Penis (tissue), 1 donor: ENCODE measurements around a stretch of chr9.

DNA sequence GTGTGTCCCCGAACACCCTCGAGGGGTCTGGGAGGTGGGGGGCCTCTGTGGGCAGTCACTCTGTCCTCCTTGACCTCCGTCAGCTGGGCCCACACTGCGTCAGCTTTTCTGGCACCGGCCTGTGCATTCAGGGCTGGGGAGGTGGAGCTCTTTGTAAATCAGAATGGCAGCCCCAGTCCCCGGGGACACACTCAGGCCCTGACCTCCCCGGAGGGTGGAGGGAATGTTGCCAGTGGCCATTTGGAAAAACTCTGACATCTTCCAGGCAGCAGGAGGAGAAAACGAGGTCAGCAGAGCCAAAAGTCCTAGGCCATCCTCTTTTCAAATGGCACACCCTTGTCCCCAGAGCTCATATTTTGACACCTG is 83.3 kb downstream of the NTNG2 start:
- PRO-cap: no peak

DNA sequence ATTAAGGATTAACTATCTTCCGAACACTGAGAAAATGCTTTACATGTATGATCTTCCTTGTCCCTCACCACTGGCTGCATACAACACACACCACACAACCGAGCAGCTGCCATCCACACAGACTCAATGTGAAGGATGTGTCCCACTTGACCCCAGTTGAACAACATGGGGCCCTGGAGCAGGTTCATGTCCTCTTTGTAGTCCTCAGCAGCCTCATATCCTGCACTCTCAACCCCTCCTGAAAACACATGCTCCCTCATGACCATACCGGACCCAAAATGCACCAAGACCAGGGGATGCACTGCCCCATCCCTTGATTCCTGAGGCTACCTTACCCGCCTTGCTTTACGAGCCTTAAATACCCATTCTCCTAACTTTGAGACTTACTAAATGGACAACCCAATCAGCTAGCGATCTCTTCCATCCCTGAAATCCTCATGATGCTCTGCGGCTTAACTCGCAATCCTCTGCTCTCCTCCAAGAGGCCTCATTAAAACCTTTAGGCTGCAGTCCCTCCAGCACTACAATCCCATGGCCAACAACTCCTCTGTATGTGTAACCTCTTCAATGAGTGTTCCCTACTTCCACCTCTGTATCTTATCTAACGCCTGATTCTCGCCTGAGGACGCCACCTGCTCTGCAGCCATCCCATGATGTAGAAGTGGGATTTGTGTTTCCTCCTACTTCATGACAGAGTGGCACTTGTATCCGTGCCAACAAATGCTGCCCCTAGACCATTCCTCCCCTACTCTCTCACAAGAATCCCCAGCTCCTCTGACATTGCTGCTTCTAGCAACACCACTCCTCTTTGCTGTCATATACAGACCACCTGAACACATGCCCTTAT is 78.8 kb downstream of the SETX start:
- PRO-cap: no peak

DNA sequence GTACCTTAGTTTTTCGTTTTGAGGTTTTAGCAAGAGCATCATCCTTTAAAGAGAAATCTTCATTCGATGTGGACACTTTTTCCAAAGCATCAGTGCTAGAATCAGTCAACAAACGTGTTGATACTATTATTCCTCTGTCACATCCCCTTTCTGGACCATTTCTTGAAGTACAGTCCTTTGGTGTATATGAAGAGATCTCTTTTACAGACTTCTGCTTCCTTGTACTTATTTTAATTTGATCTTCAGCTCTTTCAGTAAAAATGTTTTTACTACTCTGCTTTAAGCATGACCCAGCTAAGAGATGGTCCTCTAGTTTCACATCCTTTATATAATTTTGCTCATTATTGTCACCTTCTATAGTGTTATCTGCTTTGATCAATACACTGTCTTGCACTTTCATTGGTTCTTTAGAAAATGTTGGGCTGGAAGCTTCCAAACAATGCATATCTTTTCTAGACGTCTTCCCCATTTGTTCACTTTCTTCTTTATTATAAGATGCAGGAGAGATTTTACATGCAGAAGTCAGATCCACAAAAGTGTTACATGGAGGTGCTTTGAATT is 25.5 kb downstream of the SETX start:
- PRO-cap: no peak

- PRO-cap: no peak
Observed at GRCh38 chr9:132560521-132561260, 21.7 kb upstream of the BARHL1 start.

- PRO-cap: no peak
Observed at GRCh38 chr9:132590418-132591111, 8.2 kb downstream of the BARHL1 start.

GRCh38 chr9:132679289-132679742 is 9.1 kb downstream of the GTF3C4 start:
- PRO-cap: no peak

GRCh38 chr9:132856935-132857437 is 21.1 kb downstream of the AK8 start:
- PRO-cap: no peak

DNA sequence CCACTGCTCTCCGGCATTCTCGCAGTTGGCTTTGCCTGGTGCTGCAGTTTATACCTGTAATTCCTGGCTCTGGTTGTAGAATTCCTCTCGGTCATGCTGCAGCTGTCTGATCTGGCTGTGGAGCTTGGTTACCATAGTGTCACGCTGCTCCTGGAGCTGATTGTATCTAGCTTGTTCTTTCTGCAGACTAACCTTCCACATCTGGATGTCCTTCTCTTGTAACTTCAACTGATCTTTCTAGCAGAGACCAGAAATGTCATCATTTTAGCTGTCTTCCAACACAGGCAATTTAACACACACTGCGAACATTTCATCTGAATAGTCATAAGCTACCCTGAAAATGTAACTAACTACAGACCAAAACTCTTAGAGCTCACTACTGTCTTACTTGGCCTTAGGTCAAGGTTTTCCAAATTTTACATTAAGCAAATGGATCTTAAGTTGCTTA is 23.9 kb downstream of the SPACA9 start:
- PRO-cap: no peak

DNA sequence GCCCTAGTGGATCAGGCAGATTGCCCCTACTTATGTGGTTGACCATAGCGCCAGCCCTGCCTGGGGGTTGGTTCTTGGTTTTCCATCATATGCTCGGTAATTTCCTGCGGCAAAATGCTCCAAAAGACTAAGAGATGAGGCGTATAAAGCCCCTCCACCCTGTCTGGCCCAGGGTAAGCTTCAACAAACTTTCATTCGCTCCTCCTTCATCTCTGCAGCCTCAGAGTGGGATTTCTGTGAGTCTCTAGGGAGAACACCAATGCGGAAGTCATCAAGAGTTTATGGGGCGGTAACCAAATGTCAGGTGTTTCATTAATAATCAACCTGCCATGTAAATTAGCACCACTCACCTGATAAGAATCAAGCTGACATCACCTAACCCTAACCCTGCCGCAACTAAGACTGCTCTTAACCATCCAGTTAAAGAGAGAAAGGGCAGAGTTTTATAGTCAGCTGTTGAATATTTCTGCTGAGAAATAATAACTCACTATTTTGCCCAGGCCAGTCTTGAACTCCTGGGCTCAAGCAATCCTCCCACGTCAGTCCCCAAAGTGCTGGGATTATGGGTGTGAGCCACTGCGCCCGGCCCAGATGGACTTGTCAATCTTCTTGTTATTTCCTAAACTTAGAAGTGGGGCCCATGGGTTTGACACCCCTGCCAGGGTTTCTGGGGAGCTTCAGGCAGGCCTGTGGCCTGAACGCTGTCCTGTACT is 7.8 kb upstream of the GFI1B start:
- PRO-cap: no peak

DNA sequence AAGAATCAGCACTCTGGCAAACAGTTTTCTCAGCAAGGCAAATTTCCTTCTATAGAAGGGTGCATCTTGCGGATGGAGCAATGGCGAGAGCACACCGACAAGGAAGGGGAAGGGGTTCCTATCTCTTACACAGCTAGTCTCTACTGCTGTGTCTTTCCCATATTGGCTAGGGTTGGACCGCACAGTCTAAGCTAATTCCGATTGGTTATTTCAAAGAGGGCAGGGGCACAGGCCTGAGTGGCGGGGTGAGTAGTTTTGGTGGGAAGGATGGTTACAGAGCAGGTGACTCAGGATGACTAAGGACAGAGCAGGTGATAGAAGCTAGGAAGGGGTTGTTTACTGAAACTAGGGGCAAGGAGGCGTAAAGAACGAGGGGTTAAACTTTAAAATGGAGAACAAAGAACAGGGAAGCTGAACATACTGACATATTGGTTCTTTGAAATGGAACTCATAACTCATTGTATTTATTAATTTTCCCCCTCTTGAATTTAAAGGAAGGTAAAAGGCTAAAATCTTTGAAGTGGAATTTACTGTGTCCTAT is 869 bp downstream of the GTF3C5 start:
- PRO-cap: no peak

- PRO-cap: no peak
Observed at GRCh38 chr9:133058734-133059309, 3.0 kb upstream of the CEL start.

- PRO-cap: no peak
Observed at GRCh38 chr9:133060894-133061747, 660 bp upstream of the CEL start.

DNA sequence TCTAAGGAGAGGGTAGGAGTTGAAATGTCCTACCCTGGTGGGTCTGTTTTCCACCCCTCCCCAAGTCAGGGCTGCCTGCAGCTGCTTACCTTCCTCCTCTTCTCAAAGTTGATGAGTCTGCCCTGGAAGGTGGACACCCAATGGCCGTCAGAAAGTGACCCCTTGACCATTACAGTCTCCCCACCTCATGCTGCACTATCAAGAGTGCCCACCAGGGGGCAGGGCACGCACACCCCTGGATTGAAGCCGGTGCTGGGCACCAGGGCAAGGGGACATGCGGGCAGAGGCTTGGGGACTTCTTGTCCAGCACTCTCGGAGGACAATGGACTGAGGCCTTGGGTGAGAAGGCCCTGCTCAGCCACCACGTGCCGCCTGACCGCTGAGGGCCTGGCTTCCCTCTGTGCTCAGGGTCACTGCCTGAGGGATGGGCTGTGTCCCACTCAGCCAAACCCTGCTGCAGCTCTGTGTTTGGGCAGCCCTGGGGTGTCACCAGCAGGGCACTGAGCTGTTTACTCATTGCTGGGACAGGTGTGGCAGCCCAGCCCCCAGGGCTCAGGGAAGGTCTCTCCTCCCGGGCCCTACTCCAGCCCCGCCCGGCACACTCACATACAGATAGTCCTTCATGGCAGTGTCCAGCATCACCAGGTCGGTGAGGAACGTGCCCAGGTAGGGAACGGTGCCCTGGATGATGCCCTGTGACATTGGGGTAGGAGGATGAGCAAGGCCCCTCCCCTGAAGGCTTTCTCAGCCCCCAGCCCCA is 17.7 kb downstream of the RALGDS start:
- PRO-cap: no peak

- PRO-cap: no peak
Observed at GRCh38 chr9:133141765-133142637, 21.0 kb upstream of the RALGDS start.

GRCh38 chr9:133160752-133161308 is 2.9 kb downstream of the GBGT1 start:
- PRO-cap: no peak

DNA sequence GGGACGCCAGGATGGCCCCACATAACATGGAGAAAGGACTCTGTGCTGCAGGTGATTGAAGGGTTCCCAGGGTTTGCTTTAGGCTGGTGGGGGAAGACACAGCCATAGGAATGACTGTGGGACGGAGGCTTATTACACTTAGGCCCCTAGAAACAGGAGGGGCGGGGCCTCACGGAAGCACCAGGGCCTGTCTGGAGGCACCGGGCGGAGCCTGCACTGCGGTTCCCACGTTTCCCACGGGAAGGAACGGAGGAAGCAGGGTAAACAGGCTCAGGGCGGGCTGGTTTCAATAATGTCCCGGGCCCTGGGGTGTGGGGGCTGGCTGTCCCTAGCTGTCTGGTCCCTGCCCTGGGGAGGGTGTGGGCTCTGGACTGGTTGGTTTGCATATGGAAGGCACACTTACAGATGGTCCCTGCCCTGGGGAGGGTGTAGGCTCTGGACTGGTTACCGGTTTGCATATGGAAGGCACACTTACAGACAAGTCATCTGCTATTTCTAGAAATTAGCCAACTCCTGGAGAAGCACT is 14.2 kb upstream of the OBP2B start:
- PRO-cap: no peak

GRCh38 chr9:133238120-133239057 is 29.3 kb upstream of the OBP2B start:
- PRO-cap: bidirectional peak, plus-strand start at chr9:133238734, minus-strand start at chr9:133238430

DNA sequence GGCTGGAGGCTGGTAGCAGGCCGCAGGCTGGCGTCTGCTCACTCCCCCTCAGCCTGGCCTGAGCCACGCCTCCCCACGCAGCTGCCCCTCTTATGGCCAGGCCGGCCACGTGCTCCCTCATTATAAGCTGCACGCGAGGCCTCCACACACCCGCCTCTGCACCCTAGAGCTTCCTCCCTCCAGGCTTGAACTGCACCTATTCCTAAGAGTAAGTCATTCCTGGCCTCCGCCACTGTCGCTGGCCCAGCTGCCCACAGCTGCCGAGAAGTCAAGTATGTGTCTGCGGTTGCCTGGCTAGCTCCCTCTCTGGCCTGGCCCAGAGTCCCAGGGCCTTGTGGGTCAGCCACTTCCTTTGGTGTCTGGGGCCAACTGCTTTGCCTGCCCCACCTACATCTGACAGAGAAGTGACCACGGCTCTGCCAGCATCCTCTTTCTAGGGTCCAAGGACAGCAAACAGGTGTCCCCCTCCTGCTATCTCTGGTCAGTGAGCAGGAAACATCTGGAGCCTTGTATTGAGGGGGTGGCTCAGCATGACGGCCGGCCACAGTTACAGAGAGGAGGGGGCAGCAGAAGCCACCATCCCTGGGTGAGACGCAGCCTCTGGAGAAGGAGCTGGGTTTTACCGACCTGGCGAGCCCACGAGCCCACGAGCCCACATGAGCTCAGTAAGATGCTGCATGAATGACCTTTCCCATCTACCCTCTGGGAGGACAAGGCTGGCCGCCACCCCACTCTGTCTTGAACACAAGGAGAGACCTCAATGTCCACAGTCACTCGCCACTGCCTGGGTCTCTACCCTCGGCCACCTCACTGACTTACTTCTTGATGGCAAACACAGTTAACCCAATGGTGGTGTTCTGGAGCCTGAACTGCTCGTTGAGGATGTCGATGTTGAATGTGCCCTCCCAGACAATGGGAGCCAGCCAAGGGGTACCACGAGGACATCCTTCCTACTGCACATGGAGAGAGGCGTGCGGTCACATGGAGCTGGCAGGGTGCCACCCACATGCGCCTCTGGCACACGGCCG is 47.9 kb upstream of the OBP2B start:
- PRO-cap: no peak

DNA sequence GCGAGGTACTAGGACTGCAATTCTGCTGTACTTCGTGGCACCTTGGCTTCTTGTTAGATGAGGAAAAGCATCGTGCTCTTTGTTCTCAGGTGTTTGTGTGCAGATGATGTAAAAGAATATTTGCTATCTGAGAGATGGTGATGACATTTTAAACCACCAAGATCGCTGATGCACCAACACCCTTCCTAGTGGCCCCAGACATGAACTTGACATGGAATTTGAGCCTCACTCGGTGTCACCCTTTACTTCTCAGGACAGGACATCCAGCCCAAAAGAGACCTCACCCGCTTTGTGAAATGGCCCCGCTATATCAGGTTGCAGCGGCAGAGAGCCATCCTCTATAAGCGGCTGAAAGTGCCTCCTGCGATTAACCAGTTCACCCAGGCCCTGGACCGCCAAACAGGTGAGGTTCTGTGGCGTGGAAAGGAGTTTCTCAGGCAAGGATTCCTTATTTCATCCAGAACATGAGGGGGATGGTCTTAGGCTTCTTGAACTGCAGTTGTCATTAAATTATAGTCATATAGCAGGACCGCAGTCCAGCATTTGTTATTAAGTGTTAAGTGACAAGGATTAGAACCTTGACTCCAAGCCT is 1.4 kb downstream of the RPL7A start:
- PRO-cap: no peak

- PRO-cap: no peak
Observed at GRCh38 chr9:133349890-133350687, 2.1 kb downstream of the RPL7A start.